ENCODE measurements around the genes SLC37A1 and CRYAA.

DNA sequence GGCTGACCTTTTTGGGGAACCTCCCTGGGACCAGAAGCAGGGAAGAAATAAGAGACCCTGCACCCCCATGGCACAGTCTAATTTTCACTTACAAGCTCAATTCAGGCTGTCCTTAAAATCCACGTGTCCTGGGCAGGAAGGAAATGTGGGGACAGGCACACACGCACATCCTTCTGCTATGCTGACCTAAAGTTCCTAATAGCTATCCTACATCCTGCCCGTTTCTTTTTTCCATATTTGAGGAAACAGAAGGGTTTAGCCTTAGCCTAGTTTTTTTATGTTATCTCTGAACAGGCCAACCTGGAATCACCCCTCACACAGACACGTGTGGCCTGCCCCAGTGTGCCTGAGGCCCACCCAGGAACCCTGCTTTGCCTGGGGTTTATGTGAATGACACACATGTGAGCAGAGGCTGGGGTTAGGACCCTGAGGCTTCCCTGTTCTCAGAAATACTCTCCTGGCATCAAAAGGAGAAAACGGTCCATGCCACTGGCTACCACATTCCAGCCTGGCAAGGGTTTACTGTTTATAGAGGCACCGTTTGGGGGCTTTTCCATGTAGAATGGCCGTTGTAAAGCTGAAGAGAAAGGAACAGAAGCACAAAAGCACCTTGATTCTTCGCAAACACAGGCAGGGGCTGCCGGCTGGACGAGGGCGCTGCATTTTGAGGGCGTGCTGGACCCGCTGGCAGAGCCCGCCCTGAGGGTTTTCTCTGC, 13.3 kb downstream of the TFF3 start:
- PRO-cap, result no peak
- CAGE, long polyA plus RNA, result no peak

- PRO-cap, result bidirectional peak, plus-strand start at chr21:42461060, minus-strand start at chr21:42460929; bidirectional peak, plus-strand start at chr21:42461136, minus-strand start at chr21:42461146
- CAGE, long polyA plus RNA, result no peak
These were observed 35.1 kb downstream of the RSPH1 start for GRCh38 chr21:42460750-42461509.

- PRO-cap, result no peak
- CAGE, long polyA plus RNA, result no peak
These were observed 18.8 kb downstream of the RSPH1 start for GRCh38 chr21:42477133-42477675.

GRCh38 chr21:42513085-42513956, at the start of gene SLC37A1:
Gene SLC37A1, plus strand, starts transcription at chr21:42513852.
- PRO-cap, result bidirectional peak, plus-strand start at chr21:42513852, minus-strand start at chr21:42513816
- CAGE, long polyA plus RNA, result start-site peak on the plus strand at chr21:42513873-42513894, 147 and 194 reads in 2 replicates

- PRO-cap, result no peak
- CAGE, long polyA plus RNA, result no peak
These were observed 2.5 kb downstream of the SLC37A1 start for GRCh38 chr21:42515989-42516634.

DNA sequence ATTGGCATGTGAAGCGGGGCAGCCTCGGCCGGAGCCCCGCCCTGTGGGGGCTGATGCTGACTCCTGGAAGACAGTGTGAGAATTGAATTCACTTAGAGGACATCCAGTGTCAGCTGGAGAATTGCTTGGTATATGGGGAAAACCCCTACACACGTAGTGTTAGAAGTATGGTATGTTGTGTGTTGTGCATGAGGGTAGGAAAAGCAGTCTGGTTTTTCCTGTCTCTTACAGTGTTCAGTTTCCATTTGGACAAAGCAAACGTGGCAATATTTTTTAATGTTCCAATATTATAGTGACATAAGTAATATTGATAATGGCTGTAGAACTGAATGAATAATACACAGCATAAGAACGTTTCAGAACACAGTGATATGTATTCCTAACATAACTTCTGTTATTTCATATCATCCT, 11.7 kb downstream of the SLC37A1 start:
- PRO-cap, result bidirectional peak, plus-strand start at position 91 of the sequence, minus-strand start at position 84 of the sequence
- CAGE, long polyA plus RNA, result no peak

- PRO-cap, result no peak
- CAGE, long polyA plus RNA, result no peak
These were observed 37.0 kb upstream of the PDE9A start for GRCh38 chr21:42616366-42616913.

- PRO-cap, result no peak
- CAGE, long polyA plus RNA, result no peak
These were observed 22.8 kb upstream of the PDE9A start for GRCh38 chr21:42630605-42631060.

DNA sequence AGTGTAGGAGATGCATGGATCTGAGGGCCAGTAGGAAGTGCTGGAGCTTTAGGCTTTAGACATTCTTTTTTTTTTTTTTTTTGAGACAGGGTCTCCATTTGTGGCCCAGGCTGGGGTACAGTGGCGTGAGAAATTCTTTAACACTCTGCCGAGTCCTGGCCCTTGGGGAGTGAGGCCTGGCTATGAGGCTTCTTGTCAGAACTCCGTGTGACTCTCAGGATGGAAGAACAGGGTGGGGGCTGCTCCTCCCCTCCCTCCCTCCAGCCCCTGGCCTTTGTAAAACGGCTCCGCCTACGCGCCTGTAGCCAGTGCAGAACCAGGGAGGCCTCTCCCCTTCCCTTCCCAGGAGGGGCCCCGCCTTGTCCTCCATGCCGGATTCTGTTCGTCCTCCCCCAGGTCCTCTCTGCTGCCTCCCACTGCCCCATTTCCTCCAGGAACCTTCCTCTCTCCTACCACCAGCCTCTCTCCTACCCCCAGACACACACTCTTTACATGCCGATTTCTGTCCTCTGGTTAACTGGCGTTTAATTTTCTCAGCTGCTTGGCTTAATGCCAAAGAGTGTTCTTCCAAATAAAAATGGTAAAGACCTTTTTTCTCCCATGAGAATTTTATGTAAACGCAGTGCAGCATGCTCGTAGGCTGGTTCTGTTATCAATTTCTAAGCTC, 21.0 kb downstream of the PDE9A start:
- PRO-cap, result no peak
- CAGE, long polyA plus RNA, result no peak

DNA sequence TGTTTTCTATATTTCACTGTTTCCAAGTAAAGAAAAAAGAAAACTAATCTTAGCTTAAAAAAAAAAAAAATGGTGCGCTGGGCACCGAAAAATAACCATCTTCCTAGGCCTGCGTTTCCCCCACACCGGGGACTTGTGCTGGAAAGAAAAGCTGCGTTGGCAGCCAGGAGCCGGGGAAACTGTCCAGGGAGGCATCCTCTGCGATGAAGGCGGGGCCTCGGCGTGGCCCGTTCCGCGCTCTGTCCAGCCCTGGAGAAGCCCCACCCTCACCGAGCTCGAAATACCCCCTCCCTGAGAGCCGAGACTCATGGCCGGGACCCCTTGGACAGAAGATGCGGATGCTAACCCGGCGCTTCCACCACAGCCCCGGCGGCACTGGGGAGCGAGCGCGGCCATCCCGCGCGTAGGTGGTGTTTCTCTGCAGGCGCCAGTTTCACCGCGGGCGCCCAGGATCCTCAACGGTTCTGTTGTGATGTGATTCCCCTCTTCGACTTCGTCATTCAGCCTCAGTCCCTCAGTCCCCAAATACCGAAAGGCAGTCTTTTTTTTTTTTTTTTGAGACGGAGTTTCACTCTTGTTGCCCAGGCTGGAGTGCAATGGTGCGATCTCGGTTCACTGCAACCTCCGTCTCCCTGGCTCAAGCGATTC, 31.6 kb downstream of the PDE9A start:
- PRO-cap, result unidirectional peak, minus-strand start at position 457 of the sequence
- CAGE, long polyA plus RNA, result no peak

GRCh38 chr21:42864639-42865338, 14.6 kb downstream of the WDR4 start:
- PRO-cap, result no peak
- CAGE, long polyA plus RNA, result no peak

- PRO-cap, result no peak
- CAGE, long polyA plus RNA, result no peak
These were observed 18.7 kb upstream of the PKNOX1 start for GRCh38 chr21:42955688-42956127.

DNA sequence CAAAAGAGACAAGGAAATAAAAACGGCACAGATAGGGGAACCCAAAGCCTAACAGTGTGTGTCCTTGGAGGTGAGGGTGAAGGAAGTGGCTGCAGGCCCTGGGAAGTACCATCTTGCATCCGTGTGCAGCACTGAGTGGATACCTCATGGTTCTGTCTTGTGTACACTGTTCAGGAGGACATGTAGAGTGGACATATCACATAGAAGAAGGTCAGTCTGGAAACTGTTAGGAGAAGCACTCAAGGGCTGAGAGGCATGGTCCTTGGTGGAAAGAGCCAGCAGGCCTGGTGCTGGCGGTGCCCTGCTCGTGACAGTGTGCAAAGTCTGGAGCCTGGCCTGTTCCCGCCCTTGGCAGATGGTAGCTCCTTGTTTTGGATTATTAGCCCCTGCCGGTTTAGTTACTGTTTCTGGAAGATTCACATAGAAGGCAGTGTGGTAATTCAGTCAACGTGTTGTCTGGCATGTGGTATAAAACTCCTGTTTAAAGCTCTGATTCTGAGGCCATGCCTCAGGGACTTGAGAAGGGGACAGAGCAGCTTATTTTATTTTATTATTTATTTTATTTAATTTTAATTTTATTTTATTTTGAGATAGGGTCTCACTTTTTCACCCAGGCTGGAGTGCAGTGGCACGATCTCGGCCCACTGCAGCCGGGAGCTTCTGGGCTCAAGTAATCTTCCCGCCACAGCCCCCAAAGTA, 6.8 kb downstream of the PKNOX1 start:
- PRO-cap, result no peak
- CAGE, long polyA plus RNA, result no peak

GRCh38 chr21:43168968-43169273, at the start of gene CRYAA:
Gene CRYAA, plus strand, starts transcription at chr21:43169008.
- PRO-cap, result no peak
- CAGE, long polyA plus RNA, result no peak

DNA sequence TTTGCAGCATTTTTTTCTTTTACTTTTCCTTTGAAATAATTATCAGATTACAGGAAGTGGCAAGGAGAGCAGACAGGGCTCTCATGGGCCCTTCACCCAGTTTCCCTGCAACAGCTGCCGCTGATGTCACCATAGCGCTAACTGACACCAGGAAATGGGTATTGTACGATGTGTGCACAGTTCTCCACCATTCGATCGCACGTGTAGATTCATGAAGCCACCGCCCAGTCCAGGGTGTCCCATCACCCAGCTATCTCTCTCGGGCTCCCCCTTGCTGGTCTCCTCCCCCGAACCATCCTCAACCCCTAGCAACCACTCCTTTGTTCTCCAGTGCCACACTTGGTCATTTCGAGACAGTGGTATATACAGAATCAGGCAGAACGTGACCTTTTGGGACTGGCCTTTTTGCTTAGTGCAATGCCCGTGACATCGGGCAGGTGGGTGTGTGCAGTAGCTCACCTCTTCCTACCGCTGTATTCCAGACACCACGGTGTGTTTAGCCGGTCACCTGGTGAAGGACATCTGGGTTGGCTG, 118.4 kb downstream of the CRYAA start:
- PRO-cap, result no peak
- CAGE, long polyA plus RNA, result no peak

DNA sequence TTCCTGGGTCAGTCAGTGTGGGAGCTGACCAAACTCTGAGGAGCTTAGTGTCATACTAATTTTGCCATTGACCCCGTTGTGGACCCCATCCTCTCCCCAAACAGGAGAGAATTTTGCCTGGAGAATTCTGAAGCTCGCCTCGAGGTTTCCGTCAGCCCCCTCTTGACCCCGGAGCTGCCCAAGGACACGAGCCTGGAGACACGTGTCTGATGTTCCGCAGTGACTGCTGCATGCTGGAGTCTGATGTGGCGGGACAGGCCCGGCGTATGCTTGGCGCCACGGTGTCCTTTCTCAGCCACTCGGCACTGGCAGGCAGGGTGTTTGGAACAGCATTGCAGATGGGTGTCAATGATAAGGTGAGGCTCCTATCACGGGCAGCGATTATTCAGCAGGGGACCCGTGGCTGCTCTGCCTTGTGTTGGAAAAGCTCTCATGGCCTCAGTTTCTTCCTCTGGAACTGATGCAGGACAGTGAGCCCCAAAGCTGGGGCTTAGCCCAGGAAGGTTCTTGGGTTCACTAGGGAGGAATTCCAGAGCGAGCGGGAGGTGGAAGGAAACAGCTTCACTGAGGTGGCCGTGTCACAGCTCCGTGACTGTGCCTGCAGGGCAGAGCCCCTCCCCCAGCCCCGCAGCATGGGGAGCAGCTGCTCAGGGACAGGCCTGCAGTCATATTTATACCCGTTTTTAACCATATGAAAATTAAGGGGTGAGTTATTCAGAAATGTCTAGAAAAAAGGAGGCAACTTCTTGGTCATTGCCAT, 123.6 kb downstream of the SIK1 start:
- PRO-cap, result no peak
- CAGE, long polyA plus RNA, result no peak

DNA sequence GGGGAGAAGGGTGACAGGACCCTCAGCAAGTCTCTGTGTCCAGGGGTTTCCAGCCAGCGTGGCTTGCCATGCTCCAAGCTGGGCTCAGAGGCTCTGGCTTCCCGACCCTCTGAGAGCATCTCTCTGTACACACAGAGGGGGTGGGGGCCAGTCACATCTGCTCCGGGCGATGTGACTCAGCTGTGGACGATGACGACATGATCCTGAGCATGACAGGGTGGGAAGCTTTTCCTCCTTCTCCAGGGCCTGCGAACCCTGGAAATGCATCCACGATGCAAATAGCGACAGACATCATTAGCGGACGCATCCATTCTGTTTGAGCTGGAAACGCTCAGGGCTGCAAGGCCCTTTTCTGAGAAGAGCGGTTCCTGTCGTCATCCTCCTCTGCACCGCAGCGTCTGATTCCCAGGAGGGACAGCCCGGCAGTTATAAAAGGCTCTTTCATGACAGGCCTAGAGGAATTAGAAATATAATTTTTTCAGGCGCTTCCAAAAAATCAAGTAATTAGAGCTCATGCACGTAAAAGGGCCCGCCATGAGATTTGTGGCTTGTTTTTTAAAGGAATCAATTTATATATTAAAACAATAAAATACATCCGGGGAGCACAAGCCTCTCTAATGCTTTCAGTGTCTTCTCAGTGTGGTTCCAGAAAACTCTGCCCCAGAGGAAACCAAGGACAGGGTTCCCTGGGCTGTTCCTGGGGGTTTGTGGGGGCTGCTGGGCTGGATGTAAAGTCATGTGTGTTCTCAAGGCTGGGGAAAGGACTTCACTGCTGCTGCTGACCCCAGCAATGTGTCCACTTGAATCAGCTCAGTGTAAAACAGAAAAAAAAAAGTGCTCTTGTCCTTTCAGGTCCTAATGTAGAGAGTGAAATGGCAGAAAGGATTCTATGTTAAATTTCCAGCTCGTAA, 107.4 kb downstream of the SIK1 start:
- PRO-cap, result no peak
- CAGE, long polyA plus RNA, result no peak

GRCh38 chr21:43332611-43333033, 94.3 kb downstream of the SIK1 start:
- PRO-cap, result no peak
- CAGE, long polyA plus RNA, result no peak

DNA sequence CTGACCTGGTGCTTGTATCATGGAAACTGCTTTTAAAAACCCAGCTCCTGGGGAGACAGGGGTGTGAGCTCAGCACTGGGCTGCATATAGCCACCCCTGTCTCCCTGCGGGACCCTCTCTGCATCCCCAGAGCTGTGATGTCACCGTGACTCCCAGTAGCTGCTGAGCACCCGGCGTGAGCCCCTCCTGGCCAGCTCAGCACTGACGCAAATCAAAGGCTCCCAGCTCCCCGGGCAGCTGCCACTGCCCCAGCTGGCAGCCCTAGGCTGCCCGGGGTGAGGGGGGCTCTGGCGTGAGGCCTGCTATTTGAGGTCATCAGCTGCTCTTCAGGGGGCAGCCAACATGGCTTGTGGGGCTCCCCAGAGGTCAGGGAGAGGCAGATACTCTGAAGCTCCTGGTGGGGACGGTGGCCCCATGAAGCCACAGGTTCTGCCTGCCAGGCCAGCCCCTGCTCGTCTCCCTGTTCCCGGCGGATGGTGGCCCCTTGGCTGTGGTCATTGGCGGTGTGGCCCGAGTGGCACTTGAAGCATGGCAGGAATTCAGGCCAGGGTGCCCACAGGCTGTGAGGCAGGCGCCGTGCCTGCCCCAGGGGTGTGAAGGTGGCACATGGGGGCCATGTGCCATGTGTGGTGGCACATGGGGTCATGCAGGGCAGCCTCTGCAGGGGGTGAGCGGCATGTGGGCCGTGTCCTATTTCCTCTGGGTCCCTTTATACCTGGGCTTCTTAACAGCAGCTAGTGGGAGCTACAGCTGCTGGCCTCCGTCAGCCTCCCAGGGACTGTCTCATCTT, 85.4 kb downstream of the SIK1 start:
- PRO-cap, result no peak
- CAGE, long polyA plus RNA, result no peak

GRCh38 chr21:43615903-43616139, 43.5 kb downstream of the HSF2BP start:
- PRO-cap, result no peak
- CAGE, long polyA plus RNA, result no peak